Melanocyte of skin (primary cell): ENCODE measurements around a stretch of chr2.

DNA sequence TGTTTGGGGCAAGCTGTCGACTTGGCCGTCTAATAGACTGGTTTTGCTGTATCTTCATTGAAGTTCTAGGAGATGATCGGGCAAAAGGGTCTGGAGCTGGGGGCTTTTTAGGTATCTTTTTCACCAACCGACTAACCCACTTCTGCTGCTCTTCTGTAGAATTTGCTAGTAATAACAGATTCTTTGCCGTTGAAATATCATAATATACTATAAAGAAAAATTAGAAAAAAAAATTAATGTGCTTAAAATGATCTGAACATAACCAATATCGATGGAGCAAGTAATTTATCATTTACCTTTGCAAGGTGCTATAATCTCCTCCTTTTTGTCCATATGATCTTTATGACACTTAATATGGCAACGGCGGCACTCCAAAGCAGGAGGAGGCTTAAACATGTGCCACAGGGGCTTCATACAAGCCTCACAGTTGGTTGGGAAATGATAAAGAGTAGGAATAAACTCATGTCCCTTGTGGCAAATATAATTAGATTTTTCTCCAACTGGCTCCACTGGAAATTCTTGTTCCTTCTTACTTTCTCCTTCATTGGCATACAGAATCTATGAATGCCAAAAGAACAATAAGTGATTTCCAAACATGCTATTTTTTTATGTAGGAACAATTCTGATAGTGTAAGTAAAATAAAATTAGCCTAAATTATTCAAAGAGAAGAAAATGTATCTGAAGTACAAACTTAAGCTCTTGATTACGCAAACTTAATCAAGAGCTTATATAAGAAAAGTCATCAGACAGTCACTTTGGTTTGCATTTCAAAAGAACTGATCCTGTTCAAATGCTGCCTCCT is 37.1 kb downstream of the SLC66A3 start:
- CAGE, long polyA plus RNA, 2 experiments = no peak in any of the 2 experiments

DNA sequence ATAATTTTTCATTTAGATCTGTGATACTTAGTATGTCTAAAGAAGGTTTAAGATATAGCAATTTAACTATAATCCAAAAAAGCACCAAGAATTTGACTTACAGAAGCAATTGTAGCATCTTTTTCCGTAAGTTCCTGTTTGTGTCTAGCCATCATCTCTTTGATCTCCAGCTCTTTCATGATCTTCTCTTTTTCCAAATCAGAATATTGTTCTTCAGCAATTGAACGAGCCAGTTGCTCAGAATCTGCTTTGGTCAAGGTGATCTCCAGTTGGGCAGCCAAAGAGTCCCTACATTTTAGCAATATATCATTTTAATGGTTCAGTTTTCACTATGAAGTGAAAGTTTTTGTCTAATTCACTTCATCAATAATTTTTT is 45.6 kb downstream of the SLC66A3 start:
- CAGE, long polyA plus RNA, 2 experiments = no peak in any of the 2 experiments

DNA sequence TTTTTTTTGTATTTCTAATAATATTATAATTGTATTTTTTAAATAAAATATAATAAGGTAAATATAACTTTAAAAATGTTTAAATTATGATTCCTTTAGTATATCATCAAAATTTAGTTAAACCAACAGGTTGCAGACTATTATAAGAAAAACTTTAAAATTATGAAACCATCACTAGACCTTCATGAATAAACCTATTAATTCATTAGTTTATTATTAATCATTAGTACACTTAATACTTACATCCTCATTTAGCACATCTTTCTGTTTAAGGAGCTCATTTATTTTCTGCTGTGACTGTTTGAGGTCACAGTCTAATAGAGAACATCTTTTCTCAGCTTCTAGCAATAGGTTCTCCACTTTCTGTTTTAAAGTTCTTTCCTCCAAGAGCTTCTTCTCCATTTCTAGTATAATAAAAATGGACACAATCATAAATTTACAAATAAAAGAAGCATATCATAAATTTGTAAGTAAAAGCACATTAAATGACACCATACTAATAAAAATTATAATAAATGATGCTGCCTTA is 52.8 kb downstream of the SLC66A3 start:
- CAGE, long polyA plus RNA, 2 experiments = no peak in any of the 2 experiments

DNA sequence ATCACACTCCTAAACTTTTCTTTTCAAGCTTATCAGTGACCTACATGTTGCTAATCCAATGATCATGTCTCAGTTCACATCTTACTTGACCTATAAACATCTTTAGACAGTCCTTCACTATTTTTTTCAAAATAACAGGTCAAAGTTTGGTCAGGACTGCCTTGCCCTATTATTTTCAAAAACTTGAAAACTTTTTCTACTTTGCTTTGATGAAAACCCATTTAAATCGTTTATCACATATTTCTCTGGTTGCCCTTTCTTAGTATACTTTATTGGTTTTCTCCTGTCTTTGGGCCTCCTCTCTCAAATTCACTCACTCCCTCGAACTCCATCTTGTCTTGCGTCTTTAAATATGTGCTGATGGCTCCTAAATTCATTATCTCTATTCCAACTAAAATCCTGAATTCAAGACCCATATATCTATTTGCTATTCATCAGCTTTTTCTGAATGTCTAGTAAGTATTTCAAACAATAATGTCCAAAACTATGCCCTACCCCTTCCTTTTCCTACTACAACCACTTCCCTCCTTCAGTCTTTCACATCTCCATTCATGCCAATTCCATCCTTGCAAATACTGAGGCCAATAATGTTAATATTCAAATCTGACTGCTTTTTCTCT is 40.5 kb downstream of the ROCK2 start:
- CAGE, long polyA plus RNA, 2 experiments = no peak in any of the 2 experiments

DNA sequence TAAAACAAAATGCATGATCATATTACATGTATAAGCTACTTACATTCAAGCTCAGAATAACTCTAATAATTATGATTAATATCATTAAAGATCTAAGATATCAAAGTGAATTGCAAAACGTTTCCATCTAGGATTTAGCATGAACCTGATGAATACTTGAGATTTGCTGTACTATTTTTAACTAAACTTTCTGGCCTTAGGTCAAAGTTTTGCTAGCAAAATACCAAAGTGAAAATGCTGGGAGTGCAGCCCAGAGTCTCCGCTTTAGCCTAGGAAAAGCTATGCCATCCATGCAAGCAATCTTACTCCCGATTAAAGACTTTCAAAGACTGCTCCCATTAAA is 2.1 kb downstream of the ROCK2 start:
- CAGE, long polyA plus RNA, 2 experiments = no peak in any of the 2 experiments

GRCh38 chr2:11352723-11353230 is 8.3 kb upstream of the ROCK2 start:
- CAGE, long polyA plus RNA, 2 experiments = no peak in any of the 2 experiments

DNA sequence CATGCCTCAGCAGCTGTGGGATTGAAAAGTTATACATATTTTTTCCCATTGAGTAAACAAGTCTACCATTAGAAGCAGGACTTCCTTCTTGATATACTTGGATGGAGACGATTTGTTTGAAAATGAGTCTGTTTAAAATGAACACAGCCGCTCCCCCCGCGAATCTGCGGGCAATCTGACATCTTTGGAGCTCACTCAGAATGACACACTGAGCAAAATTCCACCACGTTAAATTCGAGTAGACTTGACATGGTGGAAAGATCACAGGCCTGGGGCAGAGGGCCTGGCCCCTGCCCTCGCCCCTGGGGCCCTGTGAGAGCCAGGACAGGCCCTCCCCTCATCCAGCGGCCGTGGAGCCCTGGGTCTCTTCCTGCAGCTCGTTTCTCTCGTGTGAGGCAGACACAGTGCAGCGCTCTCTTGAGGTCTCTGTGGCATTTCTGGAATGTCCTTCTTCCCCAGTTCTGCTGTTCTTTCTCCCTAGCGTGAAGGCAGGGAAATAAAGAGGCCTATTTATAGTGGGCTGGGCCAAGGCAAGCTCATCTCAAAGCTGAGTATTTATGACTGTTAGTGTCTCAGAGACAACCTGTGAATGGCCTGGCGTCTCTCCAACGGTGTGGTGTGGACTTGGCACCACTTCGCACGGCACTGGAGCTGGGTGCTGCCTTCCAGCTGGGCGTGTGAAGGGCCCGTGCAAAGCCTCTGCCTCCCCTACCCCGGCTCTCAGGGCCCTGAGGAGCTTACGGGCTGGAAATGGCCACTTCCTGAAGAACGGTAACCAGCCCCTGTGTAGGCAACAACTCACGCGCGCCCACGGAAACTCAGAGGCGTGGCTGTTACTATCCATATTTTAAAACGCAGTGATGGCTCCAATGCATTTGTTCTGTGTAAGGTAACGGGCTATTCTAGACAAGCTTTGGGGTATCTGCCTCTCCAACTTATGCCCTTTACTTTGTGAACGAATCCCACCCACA is 30.1 kb upstream of the ROCK2 start:
- CAGE, long polyA plus RNA, 2 experiments = no peak in any of the 2 experiments

GRCh38 chr2:11389446-11389819 is 45.0 kb upstream of the ROCK2 start:
- CAGE, long polyA plus RNA, 2 experiments = no peak in any of the 2 experiments

DNA sequence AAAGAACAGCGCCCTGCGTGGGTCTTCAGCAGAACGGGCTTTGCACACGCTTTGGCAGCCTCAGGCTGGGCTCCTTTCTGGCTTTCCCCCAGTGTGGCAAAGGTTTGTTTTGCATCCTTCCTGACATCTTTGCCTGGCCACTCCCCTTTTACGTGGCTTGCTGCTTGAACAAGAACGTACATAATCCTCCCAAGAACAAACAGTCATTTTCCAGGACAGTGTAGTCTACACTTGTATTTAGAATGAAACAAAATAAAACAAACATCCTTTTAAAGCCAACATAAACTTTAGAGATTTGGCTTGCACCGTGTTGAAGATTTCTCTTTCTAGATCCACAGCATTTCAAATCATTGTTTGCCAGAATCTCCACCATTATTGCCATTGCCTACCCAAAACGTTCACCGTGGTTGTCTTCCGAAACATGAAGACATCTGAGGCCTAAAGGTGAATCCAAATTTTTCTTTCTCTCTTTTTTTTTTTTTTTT is 25.4 kb upstream of the GREB1 start:
- CAGE, long polyA plus RNA, 2 experiments = no peak in any of the 2 experiments

DNA sequence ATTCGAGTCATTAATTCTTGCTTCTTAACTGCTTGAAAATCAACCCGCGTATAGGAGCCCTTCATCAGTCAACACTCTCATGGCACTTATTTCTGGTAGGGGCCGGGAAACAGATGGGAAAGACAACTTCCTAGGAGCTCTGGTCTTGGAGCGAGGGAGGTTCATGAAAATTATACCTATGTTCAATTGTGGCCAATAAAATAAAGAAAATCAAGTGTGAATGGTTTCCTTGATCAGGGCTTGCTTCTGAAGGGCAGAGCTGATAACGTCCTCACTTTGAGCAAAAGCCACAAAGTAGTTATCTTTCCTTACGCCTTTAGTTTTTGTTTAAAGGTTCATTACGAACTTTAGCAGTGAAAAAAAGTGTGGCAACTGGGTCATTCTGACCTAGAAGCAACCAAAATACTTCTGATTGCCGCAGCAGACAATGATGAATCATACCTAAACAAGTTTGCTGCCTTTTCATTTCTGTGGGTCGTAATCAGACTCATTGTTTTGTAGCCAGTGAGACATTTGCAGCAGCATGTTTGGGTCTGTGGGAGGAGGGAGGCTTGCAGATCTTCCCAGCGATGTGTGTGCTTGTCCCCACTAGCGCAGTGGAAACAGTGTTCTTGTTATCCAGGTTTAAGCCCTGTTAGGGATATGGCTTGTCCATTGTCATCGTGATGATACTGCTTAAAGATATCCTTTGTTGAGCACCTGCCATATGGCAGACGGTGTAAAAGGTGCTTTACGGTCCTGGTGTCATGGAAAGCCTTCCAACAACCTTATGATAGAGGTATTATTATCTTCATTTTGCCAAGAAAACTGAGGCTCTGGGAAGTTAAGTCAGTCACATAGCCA is 1.5 kb upstream of the GREB1 start:
- CAGE, long polyA plus RNA, 2 experiments = no peak in any of the 2 experiments

- CAGE, long polyA plus RNA, 2 experiments = no peak in any of the 2 experiments
Observed at GRCh38 chr2:11687827-11688696, 18.1 kb upstream of the NTSR2 start.

- CAGE, long polyA plus RNA, 2 experiments = no peak in any of the 2 experiments
Observed at GRCh38 chr2:12320843-12321739, 395.6 kb upstream of the TRIB2 start.

DNA sequence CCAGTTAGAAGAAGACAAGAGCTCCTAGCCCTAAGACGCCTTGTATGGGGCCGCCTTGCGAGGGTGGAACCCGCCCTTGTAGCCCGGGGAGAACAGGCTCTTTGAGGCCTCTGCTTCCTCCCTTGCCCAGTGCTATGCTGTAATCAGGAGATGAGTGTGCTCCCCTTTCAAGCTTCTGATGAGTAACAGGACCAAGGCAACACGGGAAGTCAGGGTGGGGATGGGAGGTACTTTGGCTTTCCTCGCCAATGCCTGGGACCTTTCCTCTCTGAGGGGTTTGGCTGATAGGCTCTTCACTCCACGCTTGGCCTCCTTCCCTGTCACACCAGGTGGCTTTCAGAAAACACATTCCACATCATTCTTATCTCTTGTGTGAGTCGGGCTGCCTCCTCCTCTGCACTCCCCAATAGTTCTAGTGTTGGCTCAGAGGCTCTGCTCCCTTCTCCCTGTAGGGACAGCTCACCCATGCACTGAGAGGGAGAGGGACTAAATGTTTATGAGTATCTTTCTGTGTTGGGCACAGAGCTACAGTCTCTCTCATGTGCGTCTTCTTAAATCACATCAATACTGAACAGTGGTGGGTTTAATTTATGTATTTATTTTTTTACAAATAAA is 223.6 kb upstream of the TRIB2 start:
- CAGE, long polyA plus RNA, 2 experiments = no peak in any of the 2 experiments

DNA sequence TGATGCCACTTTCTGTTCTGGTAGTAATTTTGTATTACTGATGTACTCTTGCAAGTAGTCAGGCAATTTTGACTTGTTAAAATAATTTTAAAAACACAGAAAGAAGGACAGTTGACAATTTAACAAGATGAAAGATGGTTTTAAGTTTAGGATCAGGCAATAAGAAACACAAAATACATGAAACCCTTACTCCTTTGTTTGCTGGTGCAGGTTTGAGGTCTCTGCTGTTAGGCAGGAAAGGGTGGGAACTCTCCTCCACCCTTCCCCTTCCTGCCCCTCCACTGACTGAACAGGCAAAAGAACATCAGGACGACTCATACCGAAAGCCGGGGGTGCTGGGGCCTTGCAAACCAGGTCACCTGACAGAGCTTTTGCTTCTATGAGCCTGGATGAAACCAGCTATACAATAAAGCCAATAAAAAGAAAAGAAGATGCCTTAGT is 215.4 kb upstream of the TRIB2 start:
- CAGE, long polyA plus RNA, 2 experiments = no peak in any of the 2 experiments

DNA sequence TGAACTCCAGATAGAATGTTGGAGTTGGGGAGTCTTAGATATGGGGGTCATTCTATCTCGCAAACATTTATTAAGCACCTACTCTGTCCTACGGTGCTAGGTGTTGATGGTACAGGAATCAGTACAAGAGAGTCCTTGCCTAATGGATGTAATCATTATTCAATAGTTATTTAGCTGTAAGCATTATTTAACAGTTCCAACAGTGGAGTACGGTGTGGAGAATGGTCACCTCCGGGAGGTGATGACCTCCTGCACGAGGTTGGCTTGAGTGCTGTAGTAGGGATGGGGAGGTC is 14.2 kb downstream of the TRIB2 start:
- CAGE, long polyA plus RNA, 2 experiments = no peak in any of the 2 experiments

DNA sequence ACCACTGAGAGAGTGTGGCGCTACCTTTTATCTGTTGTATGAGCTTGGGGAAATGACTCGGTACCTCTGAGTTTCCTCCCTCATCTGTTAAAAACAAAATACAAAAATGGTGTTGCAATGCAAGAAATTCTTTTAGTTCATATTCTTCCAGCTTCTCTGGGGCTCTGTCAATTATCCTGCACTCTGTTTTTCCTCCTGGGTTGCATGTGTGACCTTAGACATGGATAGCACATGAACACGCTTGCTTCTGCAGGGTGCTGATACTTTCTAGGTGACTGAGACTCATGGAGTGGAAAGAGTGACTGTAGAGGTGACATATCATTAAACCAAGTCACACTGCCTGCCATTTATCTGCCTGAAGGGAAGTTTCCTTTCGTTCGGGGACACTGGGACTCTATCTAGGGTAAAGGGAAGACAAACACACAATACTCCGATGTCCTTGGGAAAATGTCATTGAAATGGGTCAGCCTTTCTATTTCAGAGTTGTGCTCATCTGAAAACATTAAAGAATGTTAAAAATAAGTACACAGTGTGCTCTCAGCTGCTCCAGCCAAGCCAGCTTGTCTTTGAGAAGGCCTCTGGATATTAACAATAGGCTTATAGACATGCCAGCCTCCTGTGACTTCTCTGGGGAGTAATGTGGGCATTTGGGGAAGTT is 91.4 kb downstream of the TRIB2 start:
- CAGE, long polyA plus RNA, 2 experiments = no peak in any of the 2 experiments

DNA sequence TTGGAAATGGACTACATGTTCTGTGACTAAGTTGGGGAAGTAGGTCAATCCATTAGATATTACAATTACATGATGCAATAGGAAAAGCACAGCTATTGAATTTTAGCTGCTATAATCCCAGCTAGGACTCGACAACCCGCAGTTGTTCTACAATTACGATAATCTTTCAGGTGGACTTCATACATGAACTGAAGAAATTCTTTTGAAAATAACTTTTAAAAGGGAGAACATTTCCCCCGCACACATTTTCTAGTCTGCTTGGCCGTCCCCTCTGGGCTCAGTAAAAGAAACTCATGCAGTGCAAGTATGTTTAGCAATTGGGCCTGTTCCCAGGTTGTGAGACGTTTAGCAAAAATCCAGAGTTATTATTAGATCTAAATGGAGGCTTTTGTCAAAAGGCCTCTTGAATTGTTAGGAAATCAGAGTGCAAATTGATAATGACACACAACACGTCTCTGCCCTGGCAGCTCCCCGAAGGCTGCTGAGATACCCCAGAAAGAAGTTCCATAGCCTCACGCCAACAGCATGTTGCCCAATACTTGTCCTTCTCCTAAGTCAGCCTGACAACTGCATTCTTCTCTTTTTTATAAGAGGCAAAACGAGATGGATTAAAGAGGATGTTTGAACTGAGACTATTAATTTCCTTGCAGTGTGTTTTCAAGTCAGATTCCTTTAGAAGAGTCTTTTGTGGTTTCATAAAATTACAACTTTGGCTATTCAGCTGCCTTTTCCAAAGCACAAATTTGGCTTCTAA is 202.1 kb downstream of the TRIB2 start:
- CAGE, long polyA plus RNA, 2 experiments = no peak in any of the 2 experiments

DNA sequence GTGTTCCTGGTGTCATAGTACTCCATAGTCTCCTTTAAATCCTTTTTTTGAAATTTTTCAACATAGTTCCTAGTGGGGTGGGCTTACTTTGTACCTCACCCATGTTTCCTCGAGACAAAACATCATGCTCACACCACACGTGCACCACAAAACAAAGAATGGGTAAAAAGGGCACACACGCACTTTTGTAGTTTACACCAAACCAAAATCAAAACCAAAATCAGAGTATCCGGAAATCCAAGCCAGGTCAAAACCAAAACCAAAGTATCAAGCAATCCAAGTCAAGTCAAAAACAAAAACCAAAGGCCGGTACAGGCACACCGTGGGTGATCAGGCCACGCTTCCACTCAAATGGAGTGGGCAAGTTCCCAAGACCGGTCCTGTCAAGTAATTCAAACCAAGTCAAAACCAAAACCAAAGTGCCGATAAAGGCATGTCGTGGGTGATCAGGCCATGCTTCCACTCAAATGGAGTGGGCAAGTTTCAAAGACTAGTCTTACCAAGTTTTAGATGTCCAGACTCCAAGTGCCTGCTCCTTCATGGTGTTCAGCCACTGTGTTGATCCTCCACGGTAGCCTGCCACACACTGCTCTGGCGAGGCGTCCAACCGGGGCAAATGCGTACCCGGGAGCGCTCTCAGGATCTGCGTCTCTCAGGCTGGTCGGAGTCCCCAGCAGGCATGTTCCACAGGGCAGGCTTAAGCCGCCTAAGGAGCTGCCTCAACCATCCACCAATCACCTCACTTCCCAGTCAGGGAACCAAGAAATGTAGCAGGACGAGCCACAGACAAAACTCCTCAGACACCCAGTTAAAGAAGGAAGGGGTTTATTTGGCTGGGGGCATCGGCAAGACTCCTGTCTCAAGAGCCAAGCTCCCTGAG is 815.8 kb downstream of the TRIB2 start:
- CAGE, long polyA plus RNA, 2 experiments = no peak in any of the 2 experiments

- CAGE, long polyA plus RNA, 2 experiments = no peak in any of the 2 experiments
Observed at GRCh38 chr2:15169365-15170260, 391.5 kb downstream of the NBAS start.

DNA sequence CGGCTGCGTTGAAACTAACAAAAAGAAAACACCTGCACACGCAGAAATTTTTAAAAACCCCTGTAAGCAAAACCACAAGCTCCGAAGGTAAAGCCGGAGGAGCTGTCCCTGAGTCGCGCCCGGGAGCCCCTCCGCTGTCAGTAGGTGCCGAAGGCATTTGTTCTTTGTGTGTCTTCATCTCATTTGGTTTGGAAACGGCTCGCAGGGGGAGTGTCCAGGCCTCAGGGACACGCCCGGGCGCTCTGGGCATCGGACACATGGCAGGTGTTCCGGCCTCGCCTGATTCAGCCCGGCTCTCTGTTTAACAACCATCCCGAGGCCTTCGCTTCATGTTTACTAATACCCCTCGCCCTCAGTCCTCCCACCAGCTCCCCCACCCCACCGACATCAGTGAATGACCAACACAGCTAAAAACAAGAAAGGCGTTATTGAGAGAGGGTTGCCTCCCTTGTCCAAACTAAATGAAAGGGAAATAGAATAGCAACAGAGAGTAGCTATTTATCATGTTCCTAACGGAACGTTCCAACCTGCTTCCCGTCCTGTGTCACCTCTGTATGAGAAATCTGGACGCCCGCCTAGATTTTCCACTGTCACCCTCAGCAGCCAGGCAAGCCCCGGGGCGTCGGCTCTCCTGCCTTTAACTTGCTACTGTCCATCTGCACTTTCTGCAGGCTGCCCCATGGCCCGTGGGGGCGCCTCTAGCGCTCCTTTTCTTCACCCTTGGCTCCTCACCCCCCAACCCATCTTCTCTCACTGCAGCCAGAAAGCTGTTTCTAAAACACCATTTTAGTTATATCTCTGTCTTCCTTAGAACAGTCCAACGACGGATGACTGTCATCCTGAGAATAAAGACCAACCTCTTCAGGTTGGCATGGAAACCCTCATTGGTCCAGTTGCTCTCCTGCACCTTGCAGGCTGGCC is 73.9 kb downstream of the MYCN start:
- CAGE, long polyA plus RNA, 2 experiments = no peak in any of the 2 experiments